ENCODE data around the genes HEG1, ZNF148 and ALDH1L1.

GRCh38 chr3:124838941-124839406 lies 48.2 kb downstream of the ITGB5 start:
- PRO-cap, 2 experiments: no peak in any of the 2 experiments

DNA sequence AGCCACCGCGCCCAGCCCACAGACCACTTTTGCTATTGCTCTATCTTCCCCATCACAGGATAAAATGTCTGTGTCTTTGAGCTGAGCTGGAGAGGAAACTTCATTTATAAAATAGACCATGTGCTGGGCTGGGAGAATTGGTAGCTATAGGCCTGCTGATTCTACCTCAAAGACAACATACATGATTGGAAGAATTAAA lies 209 bp downstream of the MUC13 start:
- PRO-cap, 2 experiments: no peak in any of the 2 experiments

DNA sequence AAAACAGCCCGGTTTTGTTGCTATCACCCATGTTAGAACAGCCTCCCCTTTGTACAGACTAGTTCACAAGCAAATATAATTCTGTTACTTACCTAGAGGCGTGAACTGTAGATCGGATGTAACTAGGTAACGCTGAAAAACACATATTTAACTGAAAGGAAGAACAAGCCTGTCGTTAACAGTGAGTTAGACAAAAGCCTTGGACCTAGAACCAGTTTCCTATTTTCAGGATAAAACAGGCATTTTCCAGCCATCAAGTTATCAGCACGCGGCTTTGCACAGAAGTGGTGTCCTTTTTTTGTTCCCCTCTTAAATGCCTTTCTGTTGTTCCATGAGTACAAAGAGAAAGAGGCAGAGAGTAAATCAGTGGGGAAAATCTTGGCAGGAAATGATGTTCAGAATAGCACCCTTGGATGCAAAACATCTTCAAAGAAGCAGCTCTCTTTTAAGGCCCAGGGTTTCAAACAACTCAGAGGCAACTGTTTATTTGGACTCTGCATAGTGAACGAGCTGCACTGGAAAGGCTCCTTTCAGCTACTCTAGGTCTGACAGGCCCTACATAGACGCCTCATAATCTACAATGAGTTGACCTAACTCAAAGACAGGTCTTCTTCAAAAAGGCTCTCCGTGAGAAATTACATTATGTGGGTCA lies 53.5 kb downstream of the HEG1 start:
- PRO-cap, 2 experiments: no peak in any of the 2 experiments

DNA sequence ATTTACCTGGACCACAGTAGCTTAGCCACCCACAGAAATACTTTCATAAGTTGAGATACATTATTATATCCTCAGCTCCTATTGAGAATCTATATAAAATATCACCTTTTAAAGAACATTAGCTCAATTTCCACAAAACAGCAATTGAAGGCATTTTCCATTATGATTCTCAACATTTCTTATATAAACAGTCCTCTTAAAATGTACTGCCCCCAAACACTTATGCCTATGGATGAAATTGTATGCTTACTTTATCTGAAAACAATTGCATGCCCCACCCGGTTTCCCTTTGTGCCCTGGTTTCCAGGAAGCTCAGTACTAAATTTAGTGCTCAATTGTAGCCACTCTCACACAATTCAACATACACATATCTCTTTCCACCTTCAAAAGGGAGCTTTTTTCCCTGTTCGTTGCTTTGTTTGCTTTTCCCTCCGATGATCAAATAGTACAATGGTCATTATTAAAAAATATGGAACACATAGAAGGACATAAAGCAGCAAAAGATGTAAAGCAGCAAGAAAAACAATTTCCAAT lies 31.7 kb downstream of the HEG1 start:
- PRO-cap, 2 experiments: no peak in any of the 2 experiments

- PRO-cap, 2 experiments: peak in 2 of 2 experiments; most common plus-strand start chr3:125056196 (in 1); most common minus-strand start chr3:125055997 (in 1)
Observed at GRCh38 chr3:125055943-125056520, at the start of gene HEG1. Gene HEG1, minus strand, starts transcription at chr3:125055997.

- PRO-cap, 2 experiments: no peak in any of the 2 experiments
Observed at GRCh38 chr3:125056521-125056928, 728 bp upstream of the HEG1 start.

GRCh38 chr3:125124758-125125074 lies 68.9 kb upstream of the HEG1 start:
- PRO-cap, 2 experiments: no peak in any of the 2 experiments

GRCh38 chr3:125161571-125162319 lies 50.8 kb downstream of the SLC12A8 start:
- PRO-cap, 2 experiments: no peak in any of the 2 experiments

DNA sequence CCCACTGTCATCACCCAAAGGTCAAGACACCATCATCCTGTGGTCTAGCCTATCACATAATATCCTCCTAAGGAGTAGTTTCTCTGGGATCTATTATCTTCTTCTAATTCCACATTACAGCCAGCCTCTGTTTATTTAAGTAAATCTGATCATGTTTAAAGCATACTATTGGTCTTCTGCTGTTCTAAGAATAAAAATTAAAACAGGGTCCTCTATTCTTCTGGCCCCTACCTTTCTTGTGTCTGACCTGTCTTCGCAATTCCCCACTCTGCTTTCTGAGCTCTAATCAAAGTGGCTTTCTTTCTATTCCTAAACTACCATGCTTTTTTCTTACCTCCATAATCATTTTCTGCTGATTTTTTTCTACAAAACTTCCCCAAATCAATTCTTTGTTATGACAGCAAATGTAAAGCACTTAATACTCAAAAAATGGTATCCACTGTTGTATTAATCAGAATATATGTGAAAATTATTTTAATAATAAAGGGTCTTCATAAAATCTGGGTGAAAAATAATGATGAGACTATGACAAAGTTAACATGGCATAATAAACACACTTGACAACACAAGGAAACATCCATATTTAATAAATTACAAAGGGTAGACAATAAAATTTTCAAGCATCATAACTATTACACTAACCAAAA lies 33.3 kb upstream of the SLC12A8 start:
- PRO-cap, 2 experiments: no peak in any of the 2 experiments

DNA sequence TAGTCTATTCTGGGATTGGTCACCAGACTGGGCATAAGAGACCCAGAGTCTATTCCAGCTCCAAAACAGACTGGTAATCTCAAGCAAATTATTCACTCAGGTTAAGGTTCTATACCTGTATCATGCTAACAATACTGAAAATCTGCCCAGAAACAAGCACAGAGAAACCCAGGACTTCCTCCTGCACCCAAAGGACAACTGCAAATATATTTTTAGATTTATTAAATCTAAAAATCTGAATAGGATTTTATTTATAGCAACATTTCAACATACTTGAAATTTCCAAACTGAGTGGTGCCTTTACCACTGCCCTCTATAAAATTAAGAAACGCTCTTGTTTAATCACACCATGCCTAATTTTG lies 18.9 kb downstream of the ZNF148 start:
- PRO-cap, 2 experiments: no peak in any of the 2 experiments

DNA sequence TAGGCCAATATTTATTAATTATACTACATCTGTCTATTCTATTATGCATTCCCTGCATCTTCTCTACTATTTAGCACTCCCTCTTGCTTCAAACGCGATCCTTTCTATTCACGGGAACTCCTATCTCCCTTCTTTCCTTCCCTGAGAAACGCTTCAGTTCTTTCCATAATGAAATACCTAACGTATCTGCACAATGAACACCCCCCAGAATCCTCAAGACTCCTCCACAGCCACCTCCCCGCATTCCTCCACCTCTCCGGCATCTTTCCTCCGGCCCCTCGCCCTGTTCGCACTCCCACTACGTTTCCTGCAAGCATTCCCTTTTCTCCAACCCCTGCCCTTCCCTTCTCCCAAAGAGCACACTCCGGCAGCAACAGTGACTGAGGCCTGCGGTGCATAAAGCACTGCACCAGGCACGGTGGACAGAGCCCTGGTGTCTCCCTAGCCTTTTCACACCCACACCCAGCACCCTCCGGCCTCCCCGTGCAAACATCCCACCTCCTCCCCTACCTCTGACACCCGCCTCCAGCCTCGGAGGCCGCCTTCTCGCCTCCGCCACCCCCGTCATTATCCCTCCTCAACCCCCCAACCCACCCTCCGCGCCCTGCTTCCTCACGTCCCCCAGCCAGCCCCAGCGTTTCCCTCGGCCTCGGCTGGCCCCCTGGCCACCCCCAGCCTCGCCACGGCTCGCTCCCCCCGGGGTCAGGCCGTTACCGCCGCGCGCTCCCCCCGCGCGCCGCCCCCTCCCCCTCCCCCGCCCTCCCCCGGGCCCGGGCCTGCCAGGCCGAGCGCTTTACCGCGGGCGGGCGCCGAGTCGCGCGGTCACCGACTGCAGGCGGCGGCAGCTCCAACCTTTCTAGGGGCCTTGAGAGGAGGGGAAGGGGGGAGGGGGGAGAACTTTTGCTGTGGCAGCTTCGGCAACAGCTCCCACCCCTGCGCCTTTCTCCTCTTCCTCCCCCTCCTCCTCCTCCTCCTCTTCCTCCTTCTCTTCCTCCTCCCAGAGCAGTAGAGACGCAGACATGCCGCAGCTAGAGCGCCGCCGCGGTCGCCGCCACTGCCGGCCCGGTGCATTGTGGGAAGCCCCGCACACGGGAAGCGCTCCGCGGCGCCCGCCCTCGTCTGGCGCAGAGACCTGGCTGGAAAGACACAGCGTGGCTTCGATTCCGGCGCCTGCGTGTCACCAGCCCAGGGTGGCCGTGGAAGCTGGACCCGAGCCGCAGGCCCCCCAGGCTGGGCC lies at the start of gene ZNF148:
ZNF148 (minus strand) TSS at position 1,021 of the 1,237 bp plus-strand sequence.
- PRO-cap, 2 experiments: peak in 2 of 2 experiments; most common plus-strand start position 1,127 of the sequence (in 2); most common minus-strand start position 985 of the sequence (in 2)

DNA sequence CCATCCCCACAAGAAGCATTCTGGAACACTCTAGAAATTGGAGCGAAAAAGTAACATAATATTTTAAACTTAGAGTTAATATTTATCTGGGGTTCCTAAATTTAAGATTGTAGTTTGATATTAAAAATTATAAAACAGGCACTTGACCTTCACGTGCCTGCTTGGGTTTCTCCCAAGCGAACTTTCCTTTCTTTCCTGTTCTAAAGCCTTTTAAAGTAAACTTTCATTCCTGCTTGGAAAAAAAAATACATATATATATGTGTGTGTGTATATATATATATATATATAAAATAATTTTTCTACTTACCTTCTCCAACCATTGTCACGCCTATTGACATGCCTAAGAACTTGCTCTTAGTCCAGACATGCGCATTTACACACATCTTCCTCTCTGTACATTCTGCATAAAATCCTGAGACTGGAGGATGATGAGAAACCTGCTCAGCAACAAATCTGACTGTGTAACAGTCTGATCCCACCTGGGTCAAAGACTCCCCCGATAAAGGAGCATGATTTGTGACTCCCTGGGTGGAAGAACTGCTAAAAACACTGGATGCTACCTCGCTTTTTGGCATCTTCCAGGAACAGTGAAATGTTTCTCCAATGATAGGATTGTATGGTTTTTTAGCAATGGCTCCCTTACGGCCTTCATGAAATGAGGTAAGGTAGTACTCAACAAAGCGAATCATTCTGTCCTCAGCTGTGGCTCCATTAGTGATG lies 32.0 kb upstream of the SNX4 start:
- PRO-cap, 2 experiments: no peak in any of the 2 experiments

DNA sequence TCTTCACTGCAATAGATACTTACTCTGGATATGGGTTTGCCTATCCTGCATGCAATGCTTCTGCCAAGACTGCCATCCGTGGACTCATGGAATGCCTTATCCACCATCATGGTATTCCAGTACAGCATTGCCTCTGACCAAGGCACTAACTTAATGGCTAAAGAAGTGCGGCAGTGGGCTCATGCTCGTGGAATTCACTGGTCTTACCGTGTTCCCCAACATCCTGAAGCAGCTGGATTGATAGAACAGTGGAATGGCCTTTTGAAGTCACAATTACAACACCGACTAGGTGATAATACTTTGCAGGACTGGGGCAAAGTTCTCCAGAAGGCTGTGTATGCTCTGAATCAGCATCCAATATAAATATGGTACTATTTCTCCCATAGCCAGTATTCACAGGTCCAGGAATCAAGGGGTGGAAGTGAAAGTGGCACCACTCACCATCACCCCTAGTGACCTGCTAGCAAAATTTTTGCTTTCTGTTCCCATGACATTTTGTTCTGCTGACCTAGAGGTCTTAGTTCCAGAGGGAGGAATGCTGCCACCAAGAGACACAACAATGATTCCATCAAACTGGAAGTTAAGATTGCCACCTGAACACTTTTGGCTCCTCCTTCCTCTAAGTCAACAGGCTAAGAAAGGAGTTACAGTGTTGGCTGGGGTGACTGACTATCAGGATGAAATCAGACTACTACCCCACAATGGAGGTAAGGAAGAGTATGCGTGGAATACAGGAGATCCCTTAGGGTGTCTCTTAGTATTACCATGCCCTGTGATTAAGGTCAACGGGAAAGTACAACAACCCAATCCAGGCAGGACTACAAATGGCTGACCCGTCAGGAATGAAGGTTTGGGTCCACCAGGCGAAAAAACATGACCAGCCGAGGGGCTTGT lies 22.4 kb upstream of the OSBPL11 start:
- PRO-cap, 2 experiments: no peak in any of the 2 experiments

DNA sequence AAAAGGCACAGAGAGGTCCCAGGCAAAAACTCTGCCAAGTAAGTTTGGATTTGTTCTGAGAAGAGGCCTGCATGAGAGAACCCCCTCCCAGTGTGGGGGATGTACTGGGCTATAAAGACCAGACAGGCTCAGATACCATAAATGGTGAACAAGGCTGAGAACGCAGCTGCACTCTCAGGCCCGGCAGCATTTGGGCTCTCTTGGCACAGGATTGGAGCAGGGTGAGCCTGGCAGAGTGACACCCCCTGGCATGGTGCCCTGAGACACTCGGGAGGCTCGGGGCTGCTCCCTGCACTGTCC lies 88.1 kb upstream of the OSBPL11 start:
- PRO-cap, 2 experiments: no peak in any of the 2 experiments

GRCh38 chr3:125720369-125720817 lies 125.1 kb upstream of the OSBPL11 start:
- PRO-cap, 2 experiments: no peak in any of the 2 experiments

DNA sequence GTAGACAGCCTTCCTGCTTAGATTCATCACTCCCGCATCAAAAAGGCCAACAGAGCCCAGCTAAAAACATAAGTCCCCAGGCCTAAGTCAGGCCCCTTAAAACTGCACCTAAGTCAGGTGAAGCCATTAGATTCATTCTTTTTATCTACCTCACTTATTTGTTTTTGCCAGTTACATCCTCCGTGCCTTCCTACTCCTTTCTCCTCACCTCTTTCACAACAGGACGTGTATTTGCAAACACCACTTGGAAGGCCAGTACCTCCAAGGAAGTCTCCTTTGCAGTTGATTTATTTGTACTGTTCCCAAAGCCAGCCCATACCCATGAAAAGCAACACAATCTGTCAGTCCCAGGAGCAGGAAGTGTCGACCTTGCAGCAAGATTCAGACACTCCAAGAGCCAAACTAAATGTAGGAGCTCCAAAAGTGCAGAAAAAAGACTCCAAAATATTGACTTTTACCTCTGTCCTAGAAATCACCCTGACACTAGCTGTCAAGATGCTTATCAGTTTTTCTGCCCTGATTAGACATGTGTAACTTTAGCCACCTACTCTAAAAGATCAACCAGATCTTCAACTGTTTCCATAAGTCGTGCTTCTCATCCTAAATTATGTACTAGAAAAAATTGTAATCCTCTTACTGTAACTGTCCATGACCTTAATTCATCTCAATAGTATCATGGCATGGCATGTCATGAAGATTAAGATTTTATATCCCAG lies 131.2 kb upstream of the ROPN1B start:
- PRO-cap, 2 experiments: no peak in any of the 2 experiments

DNA sequence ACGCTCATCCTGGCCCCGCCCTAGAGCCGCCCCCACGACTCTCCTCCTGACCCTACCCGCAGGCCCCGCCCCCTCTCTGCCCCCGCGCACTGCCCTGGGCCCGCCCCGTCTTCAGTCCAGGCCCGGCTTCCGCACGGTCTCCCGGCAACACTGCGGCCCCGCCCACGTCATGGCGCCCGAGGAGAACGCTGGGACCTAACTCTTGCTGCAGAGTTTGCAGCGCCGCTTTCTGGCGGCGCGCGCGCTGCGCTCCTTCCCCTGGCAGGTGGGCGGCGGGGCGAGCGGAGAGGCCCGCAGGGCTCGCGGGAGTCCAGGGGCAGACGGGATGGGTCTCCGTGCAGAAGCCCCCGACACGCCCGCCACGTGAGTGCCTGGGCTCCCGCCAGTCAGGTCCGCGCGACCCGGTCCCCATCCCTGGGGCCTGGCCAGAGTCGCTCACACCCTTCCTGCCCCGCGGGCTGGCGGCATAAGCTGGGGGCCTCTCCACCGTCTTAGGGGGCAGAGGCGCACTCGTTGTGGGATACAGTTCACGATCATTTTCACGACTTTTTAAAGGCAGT lies 52.4 kb upstream of the ROPN1B start:
- PRO-cap, 2 experiments: peak in 2 of 2 experiments; most common plus-strand start position 147 of the sequence (in 1)

DNA sequence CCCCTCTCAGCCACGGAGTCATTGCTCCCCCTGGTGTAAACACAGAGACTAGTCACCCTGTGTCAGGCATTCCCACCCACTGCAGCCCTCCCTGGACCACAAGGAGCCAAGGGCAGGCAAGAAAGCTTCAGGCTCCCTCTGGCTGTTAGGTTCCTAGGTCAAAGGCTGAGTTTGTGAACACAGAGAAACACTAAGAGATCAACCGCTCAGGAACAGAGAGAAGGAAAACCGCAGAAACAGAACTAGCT lies 32.7 kb upstream of the ROPN1B start:
- PRO-cap, 2 experiments: no peak in any of the 2 experiments

DNA sequence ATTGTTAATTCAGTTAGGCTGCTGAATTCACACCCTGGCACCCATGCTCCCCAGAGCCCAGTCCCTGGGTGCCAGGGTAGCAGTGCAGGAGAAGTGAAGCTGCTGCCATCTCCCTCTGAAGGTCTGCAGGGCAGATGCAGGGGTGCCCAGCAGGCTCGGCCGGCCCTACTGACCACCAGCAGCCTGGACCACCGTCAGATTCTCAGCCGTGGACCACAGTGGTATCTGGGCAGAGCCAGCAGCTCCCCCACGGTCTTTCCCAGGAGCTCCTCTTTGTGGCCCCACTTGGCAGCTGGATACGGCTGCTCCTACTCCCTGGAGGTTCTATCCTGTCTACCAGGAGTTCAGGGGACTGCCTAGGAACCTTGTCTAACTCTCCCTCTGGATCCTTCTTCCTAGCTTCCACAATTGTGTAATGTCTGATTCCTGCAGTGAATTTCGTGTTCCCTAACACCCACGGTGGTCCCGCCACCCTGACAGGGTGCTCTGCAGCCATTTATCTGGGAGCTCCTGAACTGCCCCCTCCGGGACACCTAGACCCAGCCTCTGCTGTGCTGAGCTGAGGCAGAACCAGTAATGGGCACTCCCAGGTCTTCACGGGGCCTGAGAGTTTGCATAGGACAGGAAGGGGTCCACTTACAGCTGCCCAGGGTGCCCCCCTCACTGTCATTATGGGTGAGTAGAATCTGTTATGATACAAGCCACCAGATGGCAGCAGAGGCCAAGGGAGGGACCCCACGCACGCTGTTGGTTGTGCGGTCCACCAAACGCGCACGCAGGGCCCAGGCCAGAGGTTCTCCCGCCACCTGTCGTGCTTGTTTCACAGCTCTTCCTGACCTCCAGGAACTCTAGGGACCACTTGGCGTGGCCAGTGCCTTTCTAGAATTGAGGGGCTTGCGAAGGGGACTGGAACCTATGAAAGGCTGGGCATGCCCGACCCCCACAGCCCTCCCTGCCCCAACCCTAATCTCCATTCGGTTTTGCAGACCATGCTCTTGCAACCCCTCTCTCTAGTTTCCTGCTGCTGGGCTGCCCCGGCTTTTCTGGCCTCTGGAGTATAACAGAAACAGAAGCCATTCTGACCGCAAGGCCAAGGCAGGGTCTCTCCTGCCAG lies 46.4 kb downstream of the ALDH1L1 start:
- PRO-cap, 2 experiments: no peak in any of the 2 experiments

GRCh38 chr3:126180270-126181308 lies at the start of gene ALDH1L1:
Gene ALDH1L1, minus strand, starts transcription at chr3:126180586.
- PRO-cap, 2 experiments: peak in 1 of 2 experiments; most common plus-strand start chr3:126180679 (in 1); most common minus-strand start chr3:126180607 (in 1)